Gallbladder (tissue), 1 donor: ENCODE measurements around a stretch of chr14.

- PRO-cap, result no peak
These were observed 28.7 kb downstream of the ATG14 start for GRCh38 chr14:55382874-55383416.

GRCh38 chr14:55580682-55581644 is 956 bp downstream of the KTN1 start:
- PRO-cap, result no peak

- PRO-cap, result no peak
These were observed 49.9 kb downstream of the KTN1 start for GRCh38 chr14:55629760-55630478.

DNA sequence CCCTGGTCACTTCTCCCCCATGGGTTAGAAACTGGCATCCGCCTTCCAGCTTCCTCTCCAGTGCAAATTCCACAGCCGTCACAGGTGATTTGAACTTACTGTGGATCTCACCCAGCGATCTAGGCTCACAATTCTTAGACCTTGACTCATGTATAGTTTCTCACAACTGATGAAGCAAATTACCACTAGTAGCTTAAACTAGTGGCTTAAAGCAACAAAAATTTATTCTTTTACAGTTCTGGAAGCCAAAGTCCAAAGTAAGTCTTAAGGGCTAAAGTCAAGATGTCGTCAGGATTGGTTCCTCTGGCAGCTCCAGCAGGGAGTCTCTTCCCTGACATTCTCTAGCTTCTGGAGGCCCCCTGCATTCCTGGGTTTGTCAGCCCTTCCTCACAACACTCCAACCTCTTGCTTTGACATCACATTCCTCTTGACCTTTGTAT is 117.4 kb downstream of the KTN1 start:
- PRO-cap, result no peak

- PRO-cap, result no peak
These were observed 266.9 kb upstream of the PELI2 start for GRCh38 chr14:55851237-55851742.

- PRO-cap, result bidirectional peak, plus-strand start at chr14:56119457, minus-strand start at chr14:56119288; bidirectional peak, plus-strand start at chr14:56119783, minus-strand start at chr14:56119527
These were observed 977 bp downstream of the PELI2 start for GRCh38 chr14:56119176-56119600.

DNA sequence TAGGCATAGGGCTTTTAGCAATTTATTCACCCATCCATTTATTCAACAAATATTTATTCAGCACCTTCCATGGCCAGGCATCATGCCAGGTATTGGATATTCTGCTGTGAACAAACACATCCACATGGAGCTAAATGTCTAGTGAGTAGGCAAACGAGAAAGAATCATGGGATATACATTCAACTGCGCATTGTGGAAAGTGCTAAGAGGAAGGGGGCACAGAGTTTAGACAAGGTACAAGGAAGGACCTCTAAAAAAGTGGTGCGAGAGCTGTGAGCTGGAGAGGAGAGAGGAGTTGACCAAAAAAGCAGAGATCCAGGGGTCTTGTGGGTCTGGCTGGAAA is 63.7 kb downstream of the PELI2 start:
- PRO-cap, result no peak

- PRO-cap, result no peak
These were observed 78.8 kb downstream of the PELI2 start for GRCh38 chr14:56196837-56197566.

DNA sequence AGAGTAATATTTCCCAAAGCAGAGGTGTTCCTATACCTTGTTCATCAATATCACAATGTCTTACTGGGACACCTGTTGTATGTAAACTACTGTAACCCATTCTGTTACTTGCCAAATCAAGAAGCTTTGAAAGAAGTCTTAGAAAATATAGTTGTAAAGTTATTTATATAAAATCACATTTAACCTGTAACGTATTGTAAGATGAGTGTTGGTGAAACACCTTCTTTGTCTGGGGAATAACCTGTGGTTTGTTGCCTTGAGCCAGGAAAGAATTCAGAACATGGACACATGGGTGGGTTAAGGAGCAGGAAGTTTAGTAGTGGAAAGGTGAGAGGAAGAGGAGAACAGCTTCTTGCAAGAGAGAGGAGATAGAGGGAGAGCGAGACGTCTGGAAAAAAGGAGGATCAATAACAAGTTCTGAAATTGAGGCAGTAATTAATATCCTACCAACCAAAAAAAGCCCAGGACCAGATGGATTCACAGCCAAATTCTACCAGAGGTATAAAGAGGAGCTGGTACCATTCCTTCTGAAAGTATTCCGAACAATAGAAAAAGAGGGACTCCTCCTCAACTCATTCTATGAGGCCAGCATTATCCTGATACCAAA is 134.2 kb downstream of the PELI2 start:
- PRO-cap, result no peak

GRCh38 chr14:56333544-56334109 is 215.4 kb downstream of the PELI2 start:
- PRO-cap, result no peak

- PRO-cap, result no peak
These were observed 12.0 kb downstream of the OTX2 start for GRCh38 chr14:56798000-56799021.

GRCh38 chr14:56816541-56817107 is 6.3 kb upstream of the OTX2 start:
- PRO-cap, result no peak

- PRO-cap, result no peak
These were observed 46.8 kb upstream of the NAA30 start for GRCh38 chr14:57343344-57344305.

DNA sequence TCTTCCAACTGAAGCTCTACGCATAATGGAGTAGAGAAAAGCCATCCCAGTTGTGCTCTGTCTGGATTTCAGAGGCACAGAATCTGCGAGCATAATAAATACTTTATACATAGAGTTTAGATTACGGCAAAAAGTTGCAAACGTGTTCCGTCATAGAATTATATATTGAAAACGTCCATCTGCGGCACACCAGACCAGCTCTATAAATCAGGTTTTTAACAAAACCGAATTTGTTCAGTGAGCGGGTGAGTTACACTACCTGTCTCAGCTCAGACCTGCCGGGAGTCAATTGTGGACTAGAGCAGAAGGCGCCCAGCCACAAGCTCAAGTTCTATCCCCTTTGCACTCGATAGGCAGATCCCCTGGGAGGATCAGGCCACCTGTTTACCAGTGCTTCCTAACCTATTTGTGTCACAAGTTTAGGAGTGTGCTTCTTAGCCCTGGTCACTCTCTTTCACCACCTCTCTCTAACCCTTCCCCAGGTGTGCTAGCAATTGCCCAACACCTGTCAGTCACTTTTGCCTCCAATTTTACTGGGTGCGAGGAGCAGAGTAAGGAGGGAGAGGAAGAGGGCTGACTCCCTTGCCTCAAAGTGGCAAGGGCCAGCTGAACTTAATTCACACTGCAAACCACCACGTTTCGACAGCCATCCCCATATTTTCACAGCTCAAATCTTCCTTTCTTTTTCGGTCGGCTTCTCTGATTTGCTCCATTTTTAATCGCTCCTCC is 822 bp upstream of the NAA30 start:
- PRO-cap, result no peak

DNA sequence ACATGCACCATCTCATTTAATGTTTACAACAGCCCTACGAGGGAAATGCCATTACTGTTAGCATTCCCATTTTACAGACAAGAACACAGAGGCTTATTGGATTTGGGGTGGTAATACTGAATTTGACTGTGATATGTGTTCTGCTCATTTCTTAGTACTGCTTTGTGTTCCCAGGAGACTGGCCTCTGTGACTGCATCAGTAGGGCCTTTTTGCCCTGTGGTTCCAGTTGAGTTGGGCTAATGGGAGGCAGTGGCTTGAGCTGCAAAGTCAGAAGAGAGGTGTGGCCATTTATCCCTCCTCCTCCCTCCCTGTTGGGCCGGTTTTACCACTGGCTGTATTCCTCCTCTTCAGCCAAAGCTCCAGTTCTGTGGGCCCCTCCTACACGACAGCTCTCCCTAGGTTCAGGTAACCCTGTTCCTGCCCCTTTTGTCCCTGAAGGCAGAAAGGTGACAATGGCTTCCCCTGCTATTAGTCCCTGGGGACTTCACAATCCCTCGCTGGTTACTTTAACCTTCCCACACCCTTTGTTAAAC is 121.6 kb upstream of the SLC35F4 start:
- PRO-cap, result no peak

- PRO-cap, result no peak
These were observed 724 bp downstream of the ARMH4 start for GRCh38 chr14:58151063-58151915.

- PRO-cap, result no peak
These were observed 1.6 kb upstream of the ARID4A start for GRCh38 chr14:58296712-58297248.

GRCh38 chr14:58310220-58310743 is 11.9 kb downstream of the ARID4A start:
- PRO-cap, result no peak

DNA sequence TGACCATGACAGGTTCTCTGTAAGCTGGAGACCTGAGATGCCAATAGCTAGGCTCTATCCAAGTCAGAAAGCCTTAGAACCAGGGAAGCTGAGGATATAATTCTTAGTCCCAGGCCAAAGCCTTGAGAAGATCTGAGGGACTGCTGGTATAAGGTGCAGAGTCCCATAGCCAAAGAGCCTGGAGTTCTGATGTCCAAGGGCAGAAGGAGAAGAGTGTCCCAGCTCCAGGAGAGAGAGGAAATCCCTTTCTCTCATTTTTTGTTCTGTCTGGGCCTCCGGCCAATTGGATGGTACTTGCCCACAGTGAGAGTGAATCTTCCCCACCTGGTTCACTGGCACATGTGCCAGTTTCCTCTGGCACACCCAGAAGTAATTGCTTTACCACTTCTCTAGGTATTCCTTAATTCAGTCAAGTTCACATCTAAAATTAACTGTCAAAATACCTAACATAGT is 15.3 kb downstream of the ARID4A start:
- PRO-cap, result no peak

- PRO-cap, result no peak
These were observed 218.2 kb upstream of the DAAM1 start for GRCh38 chr14:58970178-58970689.